ENCODE measurements around a stretch of chr10.

DNA sequence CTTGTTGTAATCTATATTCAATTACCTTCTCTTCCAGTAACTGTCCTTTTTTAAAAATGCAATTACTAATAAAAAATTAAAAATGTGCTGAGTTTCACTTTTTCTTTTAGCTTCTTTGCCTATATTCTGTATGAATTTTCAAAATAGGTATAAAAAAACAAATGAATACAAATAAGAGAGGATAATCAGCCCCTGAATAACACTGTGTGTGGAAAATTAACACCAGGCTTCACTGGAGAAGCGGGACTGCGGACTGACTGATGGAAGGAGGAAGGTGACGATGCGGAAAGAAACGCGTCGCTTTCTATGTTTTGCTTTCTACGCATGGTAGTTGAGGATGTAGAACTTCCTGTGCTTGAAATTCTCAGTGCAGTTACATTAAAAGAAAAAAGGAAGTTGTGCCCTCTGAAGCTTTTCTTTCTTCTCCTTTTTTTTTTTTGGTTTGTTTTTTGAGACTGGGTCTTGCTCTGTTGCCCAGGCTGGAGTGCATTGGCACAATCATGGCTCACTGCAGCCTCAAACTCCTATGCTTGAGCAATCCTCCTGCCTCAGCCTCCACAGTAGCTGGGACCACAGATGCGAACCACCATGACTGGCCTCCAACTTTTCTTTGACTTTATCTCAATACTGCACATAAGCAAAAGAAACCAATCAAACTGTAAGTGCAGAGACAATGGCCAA is 7.4 kb upstream of the ZMYND11 start:
- PRO-cap = no peak

DNA sequence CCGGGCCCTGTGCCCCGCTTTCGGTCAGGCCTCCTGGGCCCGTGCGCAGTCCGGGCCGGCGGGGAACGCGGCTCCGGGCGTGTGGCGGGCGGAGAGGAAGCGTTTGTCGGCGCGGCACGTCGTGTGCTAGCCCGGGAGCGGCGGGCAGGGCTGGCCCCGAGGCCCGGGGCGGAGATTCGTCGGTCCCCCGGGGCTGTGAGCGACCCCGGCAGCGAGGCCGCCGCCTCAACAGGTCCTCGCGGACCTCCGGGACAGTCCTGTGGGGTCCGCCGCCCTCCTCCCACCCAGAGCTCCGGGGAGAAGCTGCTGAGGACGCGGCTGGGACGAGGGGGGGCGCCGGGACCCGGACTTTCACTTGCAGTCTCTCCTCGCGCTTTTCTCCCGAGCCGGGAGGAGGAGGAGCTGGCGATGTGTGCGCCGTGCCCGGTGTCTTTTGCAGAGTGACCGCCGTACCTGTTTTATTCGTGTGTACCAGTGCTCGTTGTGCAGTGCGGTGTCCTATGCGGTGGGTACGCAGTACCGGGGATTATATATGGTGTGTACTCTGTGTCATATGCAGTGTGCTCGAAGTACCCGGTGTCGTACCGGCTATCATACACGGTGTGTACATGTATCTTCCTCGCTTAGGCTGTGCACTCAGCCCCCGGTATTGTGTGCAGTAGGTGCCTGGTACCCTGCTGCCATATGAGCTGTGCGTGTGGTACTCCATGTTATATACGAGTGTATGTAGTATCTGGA is 827 bp downstream of the ZMYND11 start:
- PRO-cap = unidirectional peak, minus-strand start at position 288 of the sequence; unidirectional peak, minus-strand start at position 352 of the sequence

DNA sequence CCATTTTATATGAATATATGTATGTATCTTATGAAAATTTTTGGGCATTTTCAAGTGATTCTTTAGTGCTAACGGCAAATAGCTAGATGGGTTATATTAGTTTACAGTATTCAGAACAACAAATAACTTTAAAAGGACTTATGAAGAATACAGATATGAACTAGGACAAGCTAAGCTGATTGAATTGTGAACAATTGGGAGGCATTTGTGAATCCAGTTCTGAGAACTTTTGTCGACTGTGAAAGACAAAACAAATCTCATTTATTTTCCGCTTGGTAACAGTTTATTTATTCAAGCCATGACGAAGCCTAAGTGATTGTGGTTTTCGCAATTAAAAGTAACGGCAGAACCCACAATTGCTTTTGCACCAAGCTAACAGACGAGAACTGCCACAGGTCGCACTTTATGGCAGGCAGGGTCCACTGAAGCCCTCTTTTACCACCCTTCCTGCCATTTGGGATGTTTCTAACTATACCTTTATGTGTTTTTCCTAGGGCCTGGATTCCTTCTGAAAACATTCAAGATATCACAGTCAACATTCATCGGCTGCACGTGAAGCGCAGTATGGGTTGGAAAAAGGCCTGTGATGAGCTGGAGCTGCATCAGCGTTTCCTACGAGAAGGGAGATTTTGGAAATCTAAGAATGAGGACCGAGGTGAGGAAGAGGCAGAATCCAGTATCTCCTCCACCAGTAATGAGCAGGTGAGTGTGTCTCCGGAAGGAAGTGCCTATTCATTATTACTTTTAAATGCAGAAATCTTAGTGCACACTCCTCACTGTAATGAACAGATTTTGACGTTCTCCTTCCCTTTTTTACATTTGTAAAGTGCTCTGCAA is 111.2 kb downstream of the ZMYND11 start:
- PRO-cap = no peak

GRCh38 chr10:314417-314928 is 179.2 kb downstream of the ZMYND11 start:
- PRO-cap = no peak

- PRO-cap = no peak
Measured at GRCh38 chr10:370179-370385, 234.8 kb downstream of the ZMYND11 start.

GRCh38 chr10:546969-547436 is 142.5 kb downstream of the DIP2C start:
- PRO-cap = no peak

DNA sequence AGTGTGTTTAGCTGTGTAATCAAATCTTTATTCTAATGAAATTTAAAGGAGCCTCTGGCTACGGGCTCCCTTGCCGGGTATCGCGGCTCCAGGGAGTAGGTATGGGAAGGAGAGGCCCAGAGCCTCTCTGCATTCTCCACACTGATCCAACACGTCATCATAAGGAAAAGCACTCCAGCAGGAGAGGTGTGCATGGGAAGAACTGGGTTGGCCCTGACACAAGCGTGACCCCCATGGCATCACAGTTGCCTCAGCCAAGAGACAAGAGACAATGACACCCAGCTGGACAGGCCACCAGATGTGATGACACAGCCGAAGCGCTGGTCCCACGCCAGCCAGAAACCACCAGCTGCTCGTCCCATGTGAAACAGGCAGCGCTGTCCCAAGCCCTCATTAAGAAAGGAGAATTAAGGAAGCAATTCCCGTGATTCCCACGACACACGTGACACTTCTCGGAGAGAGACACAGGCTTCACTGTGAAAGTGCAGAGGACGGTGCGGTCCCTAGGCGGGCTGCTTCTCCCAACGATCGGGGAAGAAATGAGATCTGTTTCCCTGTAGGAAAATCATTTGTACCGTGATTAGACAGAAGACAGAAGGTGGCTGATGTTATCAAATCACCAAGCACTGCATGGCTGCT is 74.7 kb downstream of the DIP2C start:
- PRO-cap = no peak

GRCh38 chr10:628255-628864 is 61.1 kb downstream of the DIP2C start:
- PRO-cap = no peak

GRCh38 chr10:659754-660247 is 29.7 kb downstream of the DIP2C start:
- PRO-cap = no peak

GRCh38 chr10:683020-684215 is 6.0 kb downstream of the DIP2C start:
- PRO-cap = unidirectional peak, plus-strand start at chr10:683953

GRCh38 chr10:854223-854690 is 77.2 kb downstream of the LARP4B start:
- PRO-cap = no peak

- PRO-cap = no peak
Measured at GRCh38 chr10:913223-914186, 18.0 kb downstream of the LARP4B start.

GRCh38 chr10:931914-932188 is 346 bp upstream of the LARP4B start:
- PRO-cap = bidirectional peak, plus-strand start at chr10:932001, minus-strand start at chr10:931796

GRCh38 chr10:944095-944917 is 12.8 kb upstream of the LARP4B start:
- PRO-cap = unidirectional peak, minus-strand start at chr10:944662

DNA sequence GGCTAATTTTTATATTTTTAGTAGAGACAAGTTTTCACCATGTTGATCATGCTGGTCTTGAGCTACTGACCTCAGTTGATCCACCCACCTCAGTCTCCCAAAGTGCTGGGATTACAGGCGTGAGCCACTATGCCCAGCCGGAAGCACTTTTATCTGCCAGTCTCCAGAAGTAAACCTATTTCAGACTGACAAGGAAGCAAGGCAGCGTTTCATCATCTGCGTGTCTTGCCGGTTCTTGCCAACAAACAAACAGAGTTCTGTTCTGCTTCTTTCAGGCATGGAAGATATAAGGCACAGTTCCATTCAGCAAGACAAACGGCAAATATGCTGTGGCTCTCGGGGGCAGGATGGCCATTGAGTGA is 15.5 kb upstream of the LARP4B start:
- PRO-cap = no peak

- PRO-cap = no peak
Measured at GRCh38 chr10:1006686-1007306, 18.6 kb downstream of the GTPBP4 start.

DNA sequence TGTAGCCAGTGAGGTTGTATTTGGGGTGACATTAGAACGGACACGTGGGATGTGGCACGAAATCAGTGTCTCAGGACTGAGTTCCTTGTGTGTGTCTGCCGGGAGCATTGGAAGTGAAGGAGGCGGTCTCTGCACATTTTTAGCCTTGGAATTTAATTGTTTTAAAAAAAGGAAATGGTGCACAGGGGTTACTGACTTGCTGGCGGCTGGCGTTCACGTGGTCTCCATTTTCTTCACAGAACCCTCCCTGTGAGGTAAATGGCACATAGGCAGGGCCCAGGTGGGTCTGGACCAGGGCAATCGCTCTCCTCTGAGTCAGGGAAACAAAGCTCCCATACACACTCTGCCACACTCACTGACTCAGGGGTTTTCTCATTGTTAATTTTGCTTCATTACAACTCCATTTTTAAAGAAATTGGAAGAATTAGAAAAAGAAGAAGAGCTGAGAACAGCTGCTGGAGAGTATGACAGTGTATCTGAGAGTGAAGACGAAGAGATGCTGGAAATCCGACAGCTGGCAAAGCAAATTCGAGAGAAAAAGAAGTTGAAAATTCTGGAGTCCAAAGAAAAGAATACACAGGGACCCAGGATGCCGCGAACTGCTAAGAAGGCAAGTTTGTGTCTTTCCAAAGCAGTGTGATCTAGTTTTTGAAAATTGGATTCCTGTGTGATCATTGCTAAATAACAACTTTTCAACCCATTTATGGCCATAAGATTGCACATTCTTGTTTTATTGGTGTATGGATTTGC is 13.4 kb downstream of the IDI2 start:
- PRO-cap = no peak

DNA sequence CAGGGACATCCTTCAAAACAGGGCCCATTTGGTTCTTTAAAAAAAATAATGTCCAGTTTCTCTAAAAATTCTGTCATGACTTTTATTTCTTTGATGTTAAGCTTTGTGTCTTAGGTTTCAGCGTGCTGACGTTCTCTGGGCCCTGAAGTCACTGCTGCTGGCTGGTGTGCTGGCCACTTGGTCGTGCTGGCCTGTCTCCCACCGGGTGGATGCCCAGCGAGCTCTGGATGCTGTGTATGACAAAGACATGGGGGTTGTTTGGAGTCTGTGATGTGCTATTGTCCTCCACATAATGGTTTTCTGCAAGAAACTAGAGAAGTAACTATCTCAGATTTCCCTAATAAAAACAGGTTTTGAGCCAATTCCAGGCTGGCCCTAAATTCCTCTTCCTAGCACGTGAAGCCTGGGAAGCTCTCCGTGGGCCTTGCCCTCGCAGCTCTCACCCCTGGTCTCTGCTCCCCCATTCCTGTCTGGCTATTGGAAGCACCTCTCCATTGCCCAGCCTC is 9.6 kb upstream of the IDI2 start:
- PRO-cap = no peak

DNA sequence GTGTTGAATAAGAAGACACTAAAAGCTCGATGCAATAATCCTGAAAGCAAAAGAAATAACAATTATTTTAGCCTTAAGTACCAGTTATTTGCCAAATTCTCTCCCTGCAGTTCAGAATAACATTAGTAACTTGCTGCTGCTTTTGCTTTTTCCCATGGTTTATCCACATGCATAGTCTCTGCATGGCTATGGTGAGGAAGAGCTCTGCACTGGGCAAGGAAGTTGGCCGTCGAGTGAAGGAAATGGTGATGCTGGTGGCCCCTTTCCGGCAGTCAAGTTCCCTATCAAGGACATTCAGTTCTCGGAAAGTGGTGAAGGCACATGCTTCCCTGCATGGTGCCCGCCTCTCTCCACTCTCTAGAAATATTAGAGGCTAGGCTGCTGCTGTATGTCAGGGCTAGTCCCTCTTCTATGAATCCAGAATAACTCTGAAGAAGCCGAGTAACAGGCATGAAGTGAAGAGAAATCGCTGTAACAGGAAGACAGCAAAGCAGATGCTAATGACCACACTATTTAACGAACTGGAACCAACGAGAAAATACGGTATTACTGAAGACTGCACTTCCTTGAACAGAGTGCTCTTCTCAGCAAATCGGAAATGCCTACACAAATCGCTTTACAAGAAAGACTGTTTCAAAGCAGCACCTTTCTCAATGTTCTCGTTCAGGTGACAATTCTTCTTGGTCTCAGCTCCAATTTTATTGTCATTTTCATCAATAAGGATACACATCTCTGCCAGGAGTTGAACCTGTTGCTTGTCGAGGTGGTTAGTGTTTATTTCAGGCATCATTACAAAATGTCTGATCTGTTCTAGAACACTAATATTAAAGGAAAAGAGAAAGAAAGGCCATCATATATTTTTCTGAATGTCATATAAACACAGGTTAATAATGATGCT is 5.3 kb downstream of the IDI1 start:
- PRO-cap = unidirectional peak, plus-strand start at position 297 of the sequence

GRCh38 chr10:1050115-1050475 is 1.2 kb upstream of the IDI1 start:
- PRO-cap = no peak